Neutrophil (primary cell): ENCODE measurements around a stretch of chr7.

- PRO-cap = no peak
Measured at GRCh38 chr7:151934558-151934982, 21.7 kb upstream of the GALNTL5 start.

DNA sequence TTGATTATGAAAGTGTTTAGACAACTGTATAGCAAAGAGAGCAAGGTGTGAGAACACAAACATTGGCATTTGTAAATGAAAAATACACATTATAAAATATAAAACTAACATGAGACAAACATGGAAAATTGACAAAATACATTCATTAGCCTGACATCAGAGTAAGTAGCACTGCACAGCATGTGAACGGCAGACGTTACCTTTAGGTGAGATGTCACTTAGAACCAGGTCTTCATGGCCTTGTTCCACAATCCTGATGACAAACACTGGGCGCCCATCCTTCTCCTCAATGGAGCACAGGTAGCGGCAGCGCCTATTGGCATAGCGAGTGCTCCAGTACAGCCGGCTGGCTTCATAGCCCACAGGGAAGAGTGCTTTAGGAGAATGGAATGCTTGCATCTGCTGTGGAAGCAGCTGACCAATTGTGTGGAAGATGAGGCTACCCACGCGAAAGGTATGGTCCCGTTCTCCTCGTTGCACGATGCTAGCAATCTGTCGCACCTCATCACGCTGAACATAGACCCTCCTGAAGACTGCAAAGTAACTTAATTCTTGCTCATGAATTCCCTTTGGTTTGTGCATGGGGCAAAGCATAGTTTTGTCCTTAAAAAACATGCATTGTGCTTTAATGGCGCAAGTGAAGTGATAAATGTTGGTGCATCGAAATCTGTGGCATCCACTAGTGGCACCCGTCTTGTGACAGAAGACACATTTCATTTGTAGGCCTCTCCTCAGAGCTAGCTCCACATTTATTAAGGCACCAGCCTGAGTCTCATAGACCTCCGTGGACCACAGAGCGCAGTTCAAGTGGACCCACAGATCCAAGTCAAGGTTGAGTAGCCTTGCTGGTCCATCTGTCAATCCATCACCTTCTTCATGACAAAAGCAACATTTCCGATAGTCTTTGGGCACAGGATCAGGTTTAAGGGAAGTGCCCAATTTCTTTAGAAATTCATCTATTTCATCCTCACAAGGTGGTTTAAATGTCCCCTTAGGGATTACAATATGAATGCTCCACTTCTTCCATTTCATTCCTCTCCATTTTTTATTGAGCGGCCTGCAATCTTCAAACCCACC, 122.7 kb downstream of the GALNT11 start:
- PRO-cap = no peak

DNA sequence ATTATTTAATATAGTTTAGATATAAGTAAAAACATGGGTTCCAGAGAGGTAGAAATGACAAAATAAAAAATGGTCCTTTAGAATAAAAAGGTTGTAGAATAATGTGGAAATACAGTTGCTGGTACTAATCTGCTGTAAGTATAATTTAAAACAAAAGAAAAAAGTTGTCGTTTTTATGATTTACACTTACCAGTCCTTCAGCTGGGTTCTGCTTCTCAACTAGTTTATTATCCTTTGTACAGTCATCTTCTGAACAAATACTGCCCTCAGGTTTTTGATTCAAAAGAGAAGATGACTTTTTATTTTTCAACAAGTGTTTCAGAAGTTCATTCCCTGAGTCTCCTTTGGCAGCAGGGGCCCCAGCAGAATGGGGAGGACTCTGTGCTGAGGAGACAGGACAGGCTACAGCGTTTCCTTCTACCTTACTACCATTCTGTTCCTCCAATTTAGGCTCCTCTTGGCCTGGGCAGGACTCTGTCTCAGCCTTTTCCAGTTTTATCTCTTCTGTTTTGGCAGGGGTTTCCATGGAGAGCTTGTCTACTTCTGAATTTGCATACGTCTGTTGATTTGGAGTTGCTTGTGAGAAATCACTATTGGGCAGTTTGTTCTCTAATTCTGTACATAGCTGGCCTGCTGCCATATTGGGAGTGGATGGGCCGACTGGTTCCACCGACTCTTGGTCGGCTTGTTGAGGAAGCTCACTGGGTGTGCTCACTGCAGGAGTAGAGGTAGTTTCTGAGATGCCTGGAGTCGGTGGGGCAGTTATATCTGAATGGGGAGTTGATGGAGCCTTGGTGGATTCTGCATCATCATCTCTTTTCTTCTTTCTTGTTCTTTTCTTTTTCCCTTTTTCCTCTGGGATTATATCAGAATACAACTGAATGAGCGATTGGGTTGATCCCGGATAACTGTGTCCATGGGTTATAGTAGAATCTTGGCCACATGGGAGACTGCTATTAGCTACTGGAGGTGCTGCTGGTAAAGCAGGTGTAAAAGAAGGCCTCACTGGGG, 136.8 kb downstream of the GALNT11 start:
- PRO-cap = no peak

DNA sequence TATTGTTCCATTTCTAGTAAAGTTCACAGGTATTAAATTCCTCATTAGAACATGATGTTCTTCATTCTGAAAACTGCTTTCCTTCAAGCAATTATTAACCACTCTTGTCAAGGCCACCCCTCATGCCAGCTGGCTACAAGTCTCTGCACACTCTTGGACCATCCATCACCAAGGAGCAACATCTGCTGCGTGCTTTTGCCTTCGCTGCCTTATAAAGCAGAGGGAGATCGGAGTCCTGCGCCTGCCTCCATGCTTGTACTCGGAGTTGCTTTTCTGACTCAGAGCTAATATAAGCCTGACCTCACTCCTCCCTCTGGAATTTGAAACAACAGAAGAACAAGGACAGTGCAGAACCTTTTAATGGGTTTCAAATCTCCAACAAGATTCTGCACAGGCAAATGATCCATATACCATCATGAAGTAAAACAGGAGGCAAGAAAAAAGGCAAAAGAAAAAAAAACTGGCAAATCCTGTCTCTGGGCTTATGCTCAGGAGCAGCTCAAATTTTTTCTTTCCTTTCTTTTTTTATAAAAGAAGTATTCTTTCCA, 529.8 kb upstream of the DPP6 start:
- PRO-cap = no peak

GRCh38 chr7:153888386-153888872, 163.8 kb upstream of the DPP6 start:
- PRO-cap = no peak

GRCh38 chr7:154184121-154184737, 132.0 kb downstream of the DPP6 start:
- PRO-cap = no peak

DNA sequence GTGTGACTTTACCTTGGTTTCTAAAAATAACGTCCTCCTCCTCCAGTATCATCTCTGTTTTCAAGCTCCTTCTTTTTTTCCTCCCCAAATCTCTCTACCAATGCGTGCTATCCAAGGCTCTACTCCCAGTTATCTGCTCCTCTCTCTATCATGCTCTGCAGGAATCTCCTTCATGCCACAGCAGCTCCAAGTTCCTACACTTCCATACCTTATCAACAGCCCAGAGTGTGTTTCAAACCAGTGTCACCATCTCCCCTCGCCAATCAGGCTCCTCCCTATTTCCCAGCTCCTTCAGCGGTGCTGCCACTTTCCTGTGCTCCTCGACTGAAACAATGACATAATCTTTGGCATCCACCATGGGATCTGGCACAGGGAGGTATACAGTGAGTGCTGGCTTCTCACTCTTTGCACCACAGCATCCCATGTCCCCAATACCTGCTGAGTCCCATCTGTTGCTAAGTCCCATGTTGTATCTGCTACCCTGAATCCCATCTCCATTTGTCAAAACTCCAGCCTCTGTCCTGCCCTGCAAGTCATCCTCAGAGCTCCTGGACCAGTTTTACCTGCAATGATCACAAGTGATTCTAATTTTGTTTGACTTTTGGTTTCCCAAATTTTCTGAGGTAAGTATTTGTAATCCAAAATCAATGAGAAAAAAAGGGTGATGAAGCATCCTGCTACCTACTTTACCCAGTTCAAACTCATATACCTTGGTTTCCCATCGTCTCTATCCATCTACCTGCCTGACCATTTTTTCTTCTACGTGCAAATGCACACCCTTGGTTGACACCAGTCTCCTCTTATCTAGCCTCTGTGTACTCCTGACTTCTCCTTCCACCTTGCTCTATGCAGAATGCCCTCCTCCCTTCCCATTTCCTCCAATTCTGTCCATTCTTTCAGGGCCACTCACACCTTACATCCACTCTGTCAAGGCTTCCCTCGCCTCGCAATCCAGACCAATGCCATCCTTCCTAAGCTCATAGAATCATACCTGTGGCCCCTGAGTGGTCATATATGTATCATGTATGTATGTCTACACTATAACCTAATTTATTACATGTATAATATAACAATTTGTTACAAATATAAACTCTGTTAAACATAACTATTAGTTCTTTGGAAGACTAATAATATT, 15.2 kb downstream of the PAXIP1 start:
- PRO-cap = no peak

DNA sequence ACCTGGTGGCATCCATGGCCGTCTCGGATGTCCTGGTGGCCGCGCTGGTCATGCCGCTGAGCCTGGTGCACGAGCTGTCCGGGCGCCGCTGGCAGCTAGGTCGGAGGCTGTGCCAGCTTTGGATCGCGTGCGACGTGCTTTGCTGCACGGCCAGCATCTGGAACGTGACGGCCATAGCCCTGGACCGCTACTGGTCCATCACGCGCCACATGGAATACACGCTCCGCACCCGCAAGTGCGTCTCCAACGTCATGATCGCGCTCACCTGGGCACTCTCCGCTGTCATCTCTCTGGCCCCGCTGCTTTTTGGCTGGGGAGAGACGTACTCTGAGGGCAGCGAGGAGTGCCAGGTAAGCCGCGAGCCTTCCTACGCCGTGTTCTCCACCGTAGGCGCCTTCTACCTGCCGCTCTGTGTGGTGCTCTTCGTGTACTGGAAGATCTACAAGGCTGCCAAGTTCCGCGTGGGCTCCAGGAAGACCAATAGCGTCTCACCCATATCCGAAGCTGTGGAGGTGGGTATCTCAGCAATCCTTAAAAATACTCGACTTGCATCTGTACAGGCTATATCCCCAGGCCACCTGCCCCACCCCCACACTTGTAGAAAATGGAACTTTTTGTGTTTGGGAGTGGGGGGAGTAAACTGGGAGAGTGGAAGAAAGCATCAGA, 1.1 kb downstream of the HTR5A start:
- PRO-cap = no peak

- PRO-cap = no peak
Measured at GRCh38 chr7:155213764-155214312, 83.8 kb upstream of the INSIG1 start.

DNA sequence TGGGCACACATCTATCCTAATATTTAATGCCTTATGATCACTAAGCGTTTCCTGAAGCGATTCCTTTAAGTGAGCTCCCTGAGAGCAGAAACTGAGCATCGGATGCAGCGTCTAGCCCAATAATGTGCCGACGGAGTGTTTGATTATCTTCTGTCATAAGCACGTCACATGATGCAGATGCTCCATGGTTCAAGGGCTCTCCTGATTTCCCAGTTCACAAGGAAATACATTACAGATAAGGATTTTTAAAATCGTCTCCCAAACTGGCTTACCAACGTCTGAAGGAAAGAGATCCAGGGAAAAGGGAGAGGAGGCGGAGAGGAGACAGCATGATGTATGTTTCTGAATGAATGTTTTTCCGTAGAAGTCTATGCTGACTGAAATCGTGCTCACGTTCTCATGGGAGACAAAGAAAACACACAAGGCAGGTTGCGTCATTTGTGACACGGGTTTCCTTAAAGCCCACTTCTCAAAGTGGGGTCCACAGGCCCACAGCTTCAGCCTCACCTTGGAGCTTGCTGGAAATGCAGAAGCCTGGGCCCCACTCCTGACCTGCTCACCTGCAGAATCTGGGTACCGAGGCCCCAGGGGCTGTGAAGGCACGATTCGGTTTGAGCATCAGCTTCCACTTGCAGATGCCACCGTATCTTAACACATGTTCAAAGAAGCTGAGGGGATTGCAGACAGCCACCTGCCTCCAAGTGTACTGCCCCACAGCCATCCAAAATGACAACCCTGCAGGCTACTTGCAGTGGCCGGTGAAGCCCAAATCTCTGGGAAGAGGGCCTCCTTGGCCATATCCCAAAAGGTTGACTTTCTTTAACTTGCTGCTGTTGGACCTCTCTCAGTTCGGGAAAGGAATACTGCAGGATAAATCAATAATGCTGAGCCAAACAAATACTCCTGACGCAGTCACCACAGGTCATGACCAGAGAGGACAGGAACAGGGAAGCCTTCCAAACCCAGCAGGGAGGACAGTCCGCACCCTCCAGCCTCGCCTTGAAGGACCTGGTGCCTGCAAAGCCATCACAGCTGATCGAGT, 21.3 kb upstream of the INSIG1 start:
- PRO-cap = no peak

DNA sequence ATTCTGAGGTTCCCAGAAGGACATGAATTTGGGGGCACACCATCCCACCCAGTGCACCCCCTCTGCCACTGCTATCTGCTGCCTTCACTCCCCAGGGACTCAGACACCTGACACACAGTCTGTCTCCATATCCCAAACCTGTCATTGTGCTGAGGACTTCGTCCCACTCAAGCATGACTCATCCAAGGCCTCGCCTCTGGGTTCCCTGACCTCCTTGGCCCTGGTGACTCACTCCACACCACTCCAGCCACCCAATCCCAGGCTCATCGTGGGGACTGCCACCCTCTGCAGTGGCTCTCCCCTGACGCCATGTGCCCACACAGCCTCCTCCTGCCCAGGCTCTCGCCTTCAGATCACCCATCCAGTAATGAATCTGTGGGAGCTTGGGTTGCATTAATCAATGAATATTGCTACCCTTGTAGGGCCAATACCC, 6.6 kb upstream of the INSIG1 start:
- PRO-cap = no peak

DNA sequence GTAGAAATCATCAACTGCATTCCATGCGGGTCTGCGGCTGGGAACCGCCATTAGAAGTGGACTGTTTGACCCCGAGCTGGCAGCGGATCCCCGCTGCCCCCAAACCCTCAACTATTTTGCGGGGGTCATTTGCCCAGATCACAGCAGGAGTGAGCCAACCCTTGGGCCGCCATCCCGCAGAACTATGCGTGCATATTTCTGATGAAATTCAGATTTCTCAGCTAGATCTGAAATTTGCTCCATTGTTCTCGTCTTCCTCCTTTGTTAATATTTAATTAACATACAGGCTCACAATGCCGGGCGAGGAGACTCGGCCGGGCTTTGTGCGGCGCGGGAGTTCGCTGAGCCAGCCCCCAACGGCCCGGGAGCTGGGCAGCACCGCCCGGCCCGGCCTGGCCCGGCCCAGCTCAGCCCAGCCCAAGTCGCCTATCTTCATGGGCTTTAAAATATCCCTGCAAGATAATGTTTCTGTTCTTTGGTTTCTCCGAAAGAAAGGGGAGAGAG, 2.1 kb downstream of the EN2 start:
- PRO-cap = no peak

DNA sequence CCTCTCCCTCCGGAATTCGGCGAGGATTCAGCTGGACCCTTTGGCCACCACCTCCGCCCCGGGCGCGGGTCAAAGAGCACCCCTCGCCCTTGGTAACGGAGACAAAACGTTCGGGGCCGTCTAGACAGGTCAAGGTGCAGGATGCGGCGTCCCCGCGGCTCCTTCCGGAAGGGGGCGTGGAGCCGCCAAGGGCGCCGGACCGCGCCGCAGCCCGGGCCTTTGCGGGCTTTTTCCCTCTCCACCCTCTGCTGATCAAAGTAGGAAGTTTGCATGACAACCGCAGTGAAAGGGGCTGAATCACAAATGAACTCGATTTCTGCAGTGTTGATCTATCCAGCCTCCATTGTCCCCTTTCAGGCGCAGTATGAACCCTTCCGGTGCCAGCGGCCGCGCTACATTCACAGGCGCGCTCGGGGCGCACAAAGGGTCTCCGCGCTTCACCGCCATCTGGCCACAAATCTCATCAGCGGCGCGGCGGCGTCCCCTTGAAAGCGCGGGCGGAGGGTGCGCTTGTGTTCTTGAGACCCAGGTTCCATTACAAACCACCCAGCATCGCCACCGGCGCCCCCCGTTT, 36.5 kb downstream of the CNPY1 start:
- PRO-cap = no peak

- PRO-cap = no peak
Measured at GRCh38 chr7:155653641-155654482, 9.4 kb downstream of the RBM33 start.

DNA sequence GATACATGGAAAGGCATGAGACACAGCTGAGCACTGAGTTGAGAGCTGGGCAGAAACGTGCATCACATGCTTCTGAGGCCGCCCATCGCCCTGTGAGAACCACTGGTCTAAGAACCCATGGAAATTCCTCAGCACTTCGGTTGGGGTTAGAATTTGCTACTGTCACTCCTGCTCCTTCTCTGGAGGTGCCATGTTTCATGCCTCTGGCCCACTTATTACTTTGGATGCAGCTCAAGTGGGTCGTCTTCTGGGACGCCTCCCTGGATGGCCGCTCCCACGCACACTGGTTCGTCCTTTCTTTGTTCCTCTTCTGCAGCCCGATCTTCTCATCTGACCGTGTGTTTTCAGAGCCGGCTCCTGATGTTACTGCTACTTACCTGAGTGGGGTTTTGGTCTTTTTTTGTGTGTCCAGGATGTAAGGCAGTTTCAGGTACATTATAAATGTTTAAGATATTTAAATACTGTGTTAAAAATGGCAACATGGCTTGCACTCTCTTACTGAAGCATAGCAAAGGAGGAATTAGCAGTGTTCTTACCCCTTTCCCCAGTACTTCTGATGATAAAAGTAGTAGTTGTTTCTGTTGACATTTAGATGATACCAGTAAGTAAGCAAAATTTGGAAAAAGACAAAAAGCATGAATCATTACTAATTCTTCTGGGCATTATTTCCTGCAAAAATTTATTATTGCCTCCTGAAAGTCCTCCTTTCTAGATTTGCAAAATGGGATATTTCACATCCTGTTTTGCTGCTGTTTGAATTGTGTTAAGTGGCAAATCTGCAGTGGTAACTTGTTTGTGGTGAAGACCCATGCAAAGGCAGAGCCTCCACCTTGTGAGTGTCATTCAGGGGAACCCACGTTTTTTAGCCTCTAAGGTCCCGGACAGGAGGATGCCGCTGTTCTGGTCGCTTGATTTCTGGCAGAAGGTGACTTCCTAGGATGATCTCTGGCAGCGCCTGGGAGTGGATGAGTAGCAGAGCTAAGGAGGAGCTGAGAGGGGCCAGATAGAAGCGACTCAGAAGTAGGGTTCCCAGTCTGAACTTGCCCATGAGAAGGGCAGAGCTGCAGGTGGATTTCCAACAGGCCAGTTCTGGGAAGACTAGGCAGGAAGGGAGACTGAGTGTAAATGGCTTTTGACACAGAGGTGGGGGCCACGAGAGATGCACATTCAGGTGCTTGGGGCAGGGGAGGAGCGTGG, 59.3 kb downstream of the SHH start:
- PRO-cap = no peak

- PRO-cap = no peak
Measured at GRCh38 chr7:155764091-155765012, 47.9 kb downstream of the SHH start.

GRCh38 chr7:155962240-155962843, 150.1 kb upstream of the SHH start:
- PRO-cap = no peak

DNA sequence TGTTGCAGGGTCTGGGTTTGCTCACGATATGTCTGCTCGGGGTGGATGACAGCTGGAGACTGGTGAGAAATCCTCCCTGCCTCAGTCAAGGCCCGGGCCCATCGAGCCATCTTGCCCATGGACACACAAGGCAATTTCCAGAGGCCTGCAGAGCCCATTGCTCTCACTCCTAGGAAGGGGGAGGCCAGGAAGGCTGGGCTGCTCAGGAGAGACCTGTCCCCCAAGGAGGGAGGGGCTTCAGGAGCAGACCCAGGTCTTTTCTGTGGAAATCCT, 391.7 kb upstream of the SHH start:
- PRO-cap = no peak

GRCh38 chr7:156602855-156603359, 37.7 kb upstream of the RNF32 start:
- PRO-cap = no peak

DNA sequence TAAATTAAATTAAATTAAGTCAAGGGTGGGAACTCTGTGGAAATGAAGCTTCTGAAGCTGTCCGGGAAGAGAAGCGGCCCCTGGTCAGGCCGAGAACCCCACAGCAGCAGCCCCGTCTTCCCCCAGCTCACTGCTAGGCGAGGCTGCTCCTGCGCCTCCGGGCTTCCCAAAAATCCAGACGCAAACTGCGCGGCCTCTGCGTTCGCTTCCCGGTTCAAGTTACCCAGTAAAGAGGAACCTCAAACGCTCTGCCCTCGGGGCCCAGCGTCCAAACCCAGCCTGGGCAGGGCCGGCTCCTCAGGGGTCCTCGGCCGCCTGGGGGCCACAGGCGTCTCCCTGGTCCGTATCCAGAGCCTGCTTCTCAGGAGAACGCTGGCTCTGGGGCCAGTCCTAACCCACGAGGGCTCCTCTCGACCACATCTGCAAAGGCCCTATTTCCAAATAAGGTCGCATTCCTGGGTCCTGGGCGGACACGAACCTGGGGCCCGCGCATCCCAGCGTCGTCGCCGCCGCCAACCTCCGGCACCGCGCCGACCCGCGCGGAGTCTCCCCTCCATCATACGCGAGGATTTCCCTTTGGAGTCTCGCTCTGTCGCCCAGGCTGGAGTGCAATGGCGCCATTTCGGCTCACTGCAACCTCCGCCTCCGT, 747 bp upstream of the NOM1 start:
- PRO-cap = no peak